ENCODE measurements around a stretch of chr22.

CAGE:
- cytosol, long polyA minus RNA: no peak
- cytosol, long polyA plus RNA: no peak
- long polyA plus RNA: no peak
- nucleus, long polyA minus RNA: no peak
- nucleus, long polyA plus RNA: no peak
Measured at GRCh38 chr22:40054716-40055470, 60.1 kb downstream of the FAM83F start.

GRCh38 chr22:40076640-40077025 lies 81.9 kb downstream of the FAM83F start:
CAGE:
- cytosol, long polyA minus RNA: no peak
- cytosol, long polyA plus RNA: no peak
- long polyA plus RNA: no peak
- nucleus, long polyA minus RNA: no peak
- nucleus, long polyA plus RNA: no peak

CAGE:
- cytosol, long polyA minus RNA: no peak
- cytosol, long polyA plus RNA: no peak
- long polyA plus RNA: no peak
- nucleus, long polyA minus RNA: no peak
- nucleus, long polyA plus RNA: no peak
Measured at GRCh38 chr22:40260045-40260452, 82.3 kb downstream of the TNRC6B start.

GRCh38 chr22:40338636-40339215 lies 7.6 kb upstream of the ADSL start:
CAGE:
- cytosol, long polyA minus RNA: no peak
- cytosol, long polyA plus RNA: no peak
- long polyA plus RNA: no peak
- nucleus, long polyA minus RNA: no peak
- nucleus, long polyA plus RNA: no peak

GRCh38 chr22:40345454-40345619 lies 963 bp upstream of the ADSL start:
CAGE:
- cytosol, long polyA minus RNA: no peak
- cytosol, long polyA plus RNA: no peak
- long polyA plus RNA: no peak
- nucleus, long polyA minus RNA: no peak
- nucleus, long polyA plus RNA: no peak

DNA sequence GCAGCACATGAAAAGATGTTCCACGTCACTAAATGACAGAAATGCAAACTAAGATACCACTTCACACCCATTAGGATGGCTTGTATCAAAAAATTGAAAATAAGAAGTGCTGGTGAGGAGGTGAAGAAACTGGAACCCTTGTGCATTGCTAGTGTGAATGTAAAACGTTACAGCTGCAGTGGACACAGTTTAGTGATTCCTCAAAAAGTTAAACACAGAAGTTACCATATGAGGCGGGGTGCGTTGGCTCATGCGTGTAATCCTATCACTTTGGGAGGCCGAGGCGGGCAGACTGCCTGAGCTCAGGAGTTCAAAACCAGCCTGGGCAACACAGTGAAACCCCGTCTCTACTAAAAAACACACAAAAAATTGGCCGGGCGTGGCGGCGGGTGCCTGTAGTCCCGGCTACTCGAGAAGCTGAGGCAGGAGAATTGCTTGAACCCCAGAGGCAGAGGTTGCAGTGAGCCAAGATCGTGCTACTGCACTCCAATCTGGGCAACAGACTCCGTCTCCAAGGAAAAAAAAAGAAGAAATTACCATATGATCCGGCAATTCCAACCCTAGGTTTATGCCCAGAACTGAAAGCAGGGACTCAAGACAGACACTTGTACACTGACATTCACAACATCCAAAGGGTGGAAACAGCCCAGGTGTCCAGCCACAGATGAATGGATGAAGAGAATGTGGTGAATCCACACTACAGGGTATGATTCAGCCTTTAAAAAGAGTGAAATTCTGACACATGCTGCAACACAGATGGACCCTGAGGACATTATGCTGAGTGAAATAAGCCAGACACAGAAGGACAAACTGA lies 43.6 kb downstream of the SGSM3 start:
CAGE:
- cytosol, long polyA minus RNA: no peak
- cytosol, long polyA plus RNA: no peak
- long polyA plus RNA: no peak
- nucleus, long polyA minus RNA: no peak
- nucleus, long polyA plus RNA: no peak

DNA sequence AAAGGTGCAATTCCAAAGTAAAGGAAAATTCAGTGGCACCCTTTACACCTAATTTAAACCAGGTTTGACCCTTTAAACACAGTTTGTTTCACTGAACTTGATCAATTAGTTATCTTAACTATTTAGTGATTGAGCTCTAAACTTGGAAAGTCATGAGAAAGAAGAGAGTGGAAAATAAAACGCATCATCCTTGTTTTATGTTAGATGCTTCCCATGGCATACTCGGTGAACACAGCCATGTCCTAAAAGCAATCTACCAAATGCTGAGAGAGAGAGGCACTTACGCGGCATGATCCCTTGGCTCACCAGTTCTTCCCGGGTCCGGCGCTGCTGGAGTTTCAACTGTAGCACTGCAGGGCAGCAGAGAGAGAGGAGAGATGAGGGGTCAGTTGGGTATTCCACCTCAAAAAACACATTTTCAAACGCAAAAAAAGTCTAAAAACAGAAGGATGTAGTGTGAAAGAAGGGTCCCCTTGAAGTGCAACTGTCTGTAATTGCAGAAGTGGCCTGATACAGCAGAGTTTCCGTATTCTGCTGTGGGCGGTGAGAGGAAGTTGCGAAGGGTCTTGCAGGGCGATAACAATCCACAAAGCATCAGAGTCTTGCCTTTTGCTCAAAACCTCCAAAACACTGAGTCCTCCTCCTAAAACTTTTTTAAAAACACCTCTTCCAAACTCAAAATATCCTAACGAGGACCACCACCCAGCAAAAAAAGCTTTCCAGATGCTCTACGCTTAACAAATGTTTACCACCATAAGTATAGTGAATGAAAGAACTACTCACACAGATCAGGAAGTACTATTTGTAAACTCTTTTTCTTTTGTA lies 92.8 kb downstream of the SGSM3 start:
CAGE:
- cytosol, long polyA minus RNA: no peak
- cytosol, long polyA plus RNA: no peak
- long polyA plus RNA: no peak
- nucleus, long polyA minus RNA: no peak
- nucleus, long polyA plus RNA: no peak

DNA sequence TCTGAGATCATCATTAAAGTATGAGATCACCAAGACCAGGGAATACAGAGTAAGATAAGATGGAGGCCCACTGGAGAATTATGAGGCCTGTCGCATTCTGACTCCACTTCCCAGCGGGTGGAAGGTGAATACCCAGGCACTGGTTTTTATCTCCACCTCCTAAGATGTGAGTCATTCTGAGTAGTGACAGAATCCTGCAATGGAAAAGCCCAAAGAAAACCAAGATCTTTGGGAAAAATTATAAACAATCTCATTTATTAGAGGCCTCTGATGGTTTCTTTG lies 108.5 kb downstream of the MRTFA start:
CAGE:
- cytosol, long polyA minus RNA: no peak
- cytosol, long polyA plus RNA: no peak
- long polyA plus RNA: no peak
- nucleus, long polyA minus RNA: no peak
- nucleus, long polyA plus RNA: no peak

CAGE:
- cytosol, long polyA minus RNA: no peak
- cytosol, long polyA plus RNA: no peak
- long polyA plus RNA: no peak
- nucleus, long polyA minus RNA: no peak
- nucleus, long polyA plus RNA: no peak
Measured at GRCh38 chr22:40668519-40669416, 10.5 kb upstream of the MCHR1 start.

GRCh38 chr22:40672993-40673527 lies 6.2 kb upstream of the MCHR1 start:
CAGE:
- cytosol, long polyA minus RNA: no peak
- cytosol, long polyA plus RNA: no peak
- long polyA plus RNA: no peak
- nucleus, long polyA minus RNA: no peak
- nucleus, long polyA plus RNA: no peak

GRCh38 chr22:40728696-40729323 lies 49.5 kb downstream of the MCHR1 start:
CAGE:
- cytosol, long polyA minus RNA: no peak
- cytosol, long polyA plus RNA: no peak
- long polyA plus RNA: no peak
- nucleus, long polyA minus RNA: no peak
- nucleus, long polyA plus RNA: no peak

DNA sequence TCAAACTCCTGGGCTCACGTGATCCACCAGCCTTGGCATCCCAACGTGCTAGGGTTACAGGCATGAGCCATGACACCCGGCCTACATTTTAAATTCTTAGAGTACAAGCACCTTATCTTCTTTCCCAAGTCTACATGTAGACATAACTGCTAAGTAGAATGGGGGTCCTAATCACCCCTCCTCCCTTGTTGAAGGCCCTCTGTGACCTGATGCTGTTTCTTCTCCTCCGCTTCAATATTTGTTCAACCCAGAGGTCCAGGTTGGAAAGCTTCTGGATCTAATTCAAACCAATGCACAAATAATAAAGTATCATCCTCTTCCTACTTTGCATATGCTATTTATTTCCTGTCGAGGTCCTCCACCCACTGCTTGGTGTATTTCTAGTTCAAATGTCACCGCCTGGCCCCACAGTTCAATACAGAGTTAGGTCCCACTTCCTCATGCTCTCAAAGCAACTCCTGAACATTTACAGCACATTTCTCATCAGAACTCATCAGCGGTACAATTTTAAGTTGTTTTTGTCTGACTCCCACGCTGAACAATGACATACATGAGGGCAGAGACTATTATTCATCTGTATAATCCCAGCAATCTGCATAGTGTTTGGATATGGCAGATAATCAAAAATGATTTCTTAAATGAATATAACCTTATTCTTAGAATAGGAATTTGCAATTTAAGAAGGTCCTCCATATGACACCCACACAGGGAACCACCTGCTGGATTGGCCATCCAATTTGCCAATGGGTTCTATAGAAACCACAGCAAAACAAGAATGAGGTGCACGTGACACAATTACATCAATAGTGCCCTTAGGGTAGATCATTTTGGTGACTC lies 54.4 kb downstream of the SLC25A17 start:
CAGE:
- cytosol, long polyA minus RNA: no peak
- cytosol, long polyA plus RNA: no peak
- long polyA plus RNA: no peak
- nucleus, long polyA minus RNA: no peak
- nucleus, long polyA plus RNA: no peak

DNA sequence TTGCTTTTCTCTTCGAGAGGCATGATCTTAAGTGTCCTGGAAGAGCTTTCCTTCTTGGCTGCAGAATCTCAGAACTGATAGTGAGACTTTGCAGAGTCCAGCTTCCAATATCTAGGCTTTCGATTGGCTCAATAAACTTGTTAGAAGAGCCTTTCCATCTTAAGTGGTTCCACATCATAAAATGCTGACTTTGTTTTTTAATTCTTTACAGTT lies 15.5 kb upstream of the DNAJB7 start:
CAGE:
- cytosol, long polyA minus RNA: no peak
- cytosol, long polyA plus RNA: no peak
- long polyA plus RNA: no peak
- nucleus, long polyA minus RNA: no peak
- nucleus, long polyA plus RNA: no peak

DNA sequence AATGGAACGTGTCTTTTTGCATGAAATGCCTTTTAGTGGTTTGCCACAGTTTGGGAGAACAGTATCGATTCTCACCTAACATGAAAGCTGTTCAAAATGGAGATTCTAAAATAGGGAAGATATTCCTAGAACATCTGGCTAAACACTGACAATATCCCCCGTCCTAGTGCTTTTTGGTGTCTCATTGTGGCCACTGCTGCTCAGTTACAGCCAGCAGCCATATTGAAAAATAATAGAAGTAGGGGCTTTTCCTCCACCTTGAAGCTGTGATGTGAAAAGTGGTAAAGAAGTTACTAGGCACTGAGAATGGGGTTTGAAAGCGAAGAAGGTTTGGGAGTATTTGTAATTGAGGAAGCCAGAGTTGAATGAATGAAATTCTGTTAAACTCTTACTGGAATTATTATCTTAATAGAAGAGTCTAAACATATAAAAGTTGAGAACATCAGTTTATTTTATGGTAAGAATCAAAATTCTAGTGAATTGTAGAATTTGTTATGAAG lies 1.1 kb downstream of the RBX1 start:
CAGE:
- cytosol, long polyA minus RNA: no peak
- cytosol, long polyA plus RNA: no peak
- long polyA plus RNA: no peak
- nucleus, long polyA minus RNA: no peak
- nucleus, long polyA plus RNA: no peak

CAGE:
- cytosol, long polyA minus RNA: no peak
- cytosol, long polyA plus RNA: no peak
- long polyA plus RNA: no peak
- nucleus, long polyA minus RNA: no peak
- nucleus, long polyA plus RNA: no peak
Measured at GRCh38 chr22:41003110-41003590, 52.0 kb downstream of the RBX1 start.

GRCh38 chr22:41181497-41181814 lies 23.7 kb upstream of the L3MBTL2 start:
CAGE:
- cytosol, long polyA minus RNA: no peak
- cytosol, long polyA plus RNA: no peak
- long polyA plus RNA: no peak
- nucleus, long polyA minus RNA: no peak
- nucleus, long polyA plus RNA: no peak

DNA sequence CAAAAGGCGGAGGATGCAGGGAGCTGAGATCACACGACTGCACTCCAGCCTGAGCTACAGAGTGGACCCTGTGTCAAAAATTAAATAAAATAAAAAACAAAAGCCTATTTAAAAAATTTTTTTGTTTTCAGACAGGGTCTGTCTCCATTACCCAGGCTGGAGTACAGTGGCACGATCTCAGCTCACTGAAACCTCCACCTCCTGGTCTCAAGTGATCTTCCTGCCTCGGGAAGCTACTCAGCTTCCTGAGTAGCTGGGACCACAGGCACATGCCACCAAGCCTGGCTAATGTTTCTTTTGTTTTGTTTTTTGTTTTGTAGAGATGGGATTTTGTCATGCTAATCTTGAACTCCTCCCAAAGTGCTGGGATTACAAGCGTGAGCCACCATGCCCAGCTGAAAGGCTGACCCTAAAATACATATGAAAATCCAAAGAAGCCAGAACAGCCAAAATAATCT lies 20.5 kb upstream of the L3MBTL2 start:
CAGE:
- cytosol, long polyA minus RNA: no peak
- cytosol, long polyA plus RNA: no peak
- long polyA plus RNA: no peak
- nucleus, long polyA minus RNA: no peak
- nucleus, long polyA plus RNA: no peak

GRCh38 chr22:41232365-41233066 lies 8.2 kb downstream of the CHADL start:
CAGE:
- cytosol, long polyA minus RNA: no peak
- cytosol, long polyA plus RNA: no peak
- long polyA plus RNA: no peak
- nucleus, long polyA minus RNA: no peak
- nucleus, long polyA plus RNA: no peak

CAGE:
- cytosol, long polyA minus RNA: no peak
- cytosol, long polyA plus RNA: no peak
- long polyA plus RNA: no peak
- nucleus, long polyA minus RNA: no peak
- nucleus, long polyA plus RNA: no peak
Measured at GRCh38 chr22:41347294-41347733, 34.4 kb upstream of the TEF start.

CAGE:
- cytosol, long polyA minus RNA: no peak
- cytosol, long polyA plus RNA: no peak
- long polyA plus RNA: no peak
- nucleus, long polyA minus RNA: no peak
- nucleus, long polyA plus RNA: no peak
Measured at GRCh38 chr22:41382093-41382611, 410 bp downstream of the TEF start.

Data from keratinocyte (primary cell).